SK-MEL-5 (cell line): ENCODE data around the genes PI4KA, P2RX6, CCDC116 and PPM1F.

DNA sequence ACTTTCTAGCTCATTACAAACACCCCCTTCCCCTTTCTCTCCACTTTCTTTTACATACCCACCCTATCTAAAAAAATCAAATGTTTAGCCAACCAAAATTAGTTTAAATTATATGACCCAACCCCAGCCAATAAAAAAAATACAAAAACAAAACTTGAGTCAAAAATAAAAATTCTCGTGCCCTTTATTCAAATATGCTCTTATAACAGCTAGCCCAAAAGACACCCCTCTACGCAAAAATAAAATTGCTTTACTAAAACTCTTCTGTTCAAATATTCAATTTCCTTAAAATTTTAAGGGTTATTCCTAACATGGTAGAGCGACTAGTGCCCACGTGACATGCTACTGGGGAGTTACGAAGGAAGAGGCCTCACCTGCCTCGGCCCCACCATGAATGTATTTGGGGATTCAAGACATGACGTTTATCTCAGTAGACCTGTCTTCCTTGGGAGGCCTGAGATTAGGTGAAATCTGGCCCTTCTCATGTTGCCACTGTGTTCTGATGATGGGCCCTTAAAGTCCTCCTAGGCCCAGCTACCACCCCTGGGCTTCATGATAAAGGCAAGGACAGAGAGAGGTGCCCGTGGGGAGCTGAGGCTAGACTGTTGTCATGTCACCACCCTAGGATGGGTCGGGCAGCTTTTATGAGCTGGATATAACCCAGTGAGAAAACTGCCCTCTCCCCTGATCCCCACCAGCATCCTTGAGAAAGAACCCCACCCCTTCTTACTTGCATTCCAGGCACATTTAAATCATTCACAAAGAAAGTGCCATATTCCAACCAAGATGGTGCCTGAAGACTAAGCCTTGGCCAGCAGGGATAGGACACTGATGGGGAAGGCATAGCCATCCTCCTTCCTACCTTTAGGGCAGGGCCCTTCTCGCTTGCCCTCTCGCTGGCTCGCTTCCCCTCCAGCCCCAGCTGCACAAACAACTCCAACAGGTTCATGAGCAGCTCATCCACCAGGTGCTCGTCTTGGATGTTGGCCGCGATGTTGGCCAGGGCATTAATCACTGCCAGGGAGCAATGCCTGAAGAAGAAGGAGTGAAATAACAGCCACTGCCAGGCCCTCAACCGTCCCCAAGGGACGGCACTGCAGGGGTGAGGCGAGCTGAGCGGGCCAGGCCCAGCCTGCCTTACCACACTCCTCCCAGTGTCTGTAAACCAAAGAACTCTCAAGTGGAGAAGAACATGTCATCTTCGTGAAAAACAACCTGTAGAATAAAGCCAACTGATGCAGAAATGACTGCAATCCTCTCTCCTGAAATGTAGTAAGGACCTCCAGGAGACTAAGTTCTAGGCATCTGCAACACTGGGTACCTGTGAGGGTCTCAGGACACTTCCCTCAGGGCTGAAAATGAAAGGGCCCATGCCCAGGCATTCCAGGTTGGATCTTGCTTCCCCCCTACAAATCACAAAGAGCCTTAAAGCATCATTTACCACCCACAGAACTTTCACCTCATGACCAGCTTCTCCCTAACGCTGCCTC, 21.9 kb downstream of the SERPIND1 start:
RAMPAGE:
- cytosol, long total RNA: no peak
- long total RNA: no peak
- nucleus, long total RNA: no peak

GRCh38 chr22:20812920-20813749, 39.2 kb downstream of the SERPIND1 start:
RAMPAGE:
- cytosol, long total RNA: no peak
- long total RNA: no peak
- nucleus, long total RNA: no peak

RAMPAGE:
- cytosol, long total RNA: no peak
- long total RNA: no peak
- nucleus, long total RNA: no peak
Measured at GRCh38 chr22:20858195-20858939, at the start of gene PI4KA. PI4KA (minus strand) TSS chr22:20858811.

DNA sequence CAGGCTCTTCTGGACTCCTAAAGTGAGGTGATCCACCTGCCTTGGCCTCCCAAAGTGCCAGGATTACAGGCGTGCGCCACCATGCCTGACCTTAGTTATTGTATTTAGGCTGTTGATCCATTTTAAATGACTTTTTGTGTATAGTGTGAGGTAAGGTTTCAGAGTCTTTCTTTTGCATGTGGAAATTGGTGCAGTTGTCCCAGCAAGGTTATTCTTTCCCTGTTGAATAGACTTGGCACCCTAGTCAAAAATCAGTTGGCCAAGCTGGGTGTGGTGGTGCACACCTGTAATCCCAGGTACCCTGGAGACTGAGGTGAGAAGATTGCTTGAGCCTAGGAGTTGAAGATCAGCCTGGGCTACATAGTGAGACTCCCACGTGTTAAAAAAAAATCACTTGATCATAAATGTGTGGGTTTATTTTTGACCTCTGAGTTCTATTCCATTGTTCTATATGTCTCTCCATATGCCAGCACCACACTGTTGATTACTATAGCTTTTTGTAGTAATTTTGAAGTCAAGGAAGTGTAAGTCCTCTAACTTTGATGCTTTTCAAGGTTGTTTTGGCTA, 23.5 kb upstream of the AIFM3 start:
RAMPAGE:
- cytosol, long total RNA: no peak
- long total RNA: no peak
- nucleus, long total RNA: no peak

GRCh38 chr22:21014513-21015713, at the start of gene P2RX6:
P2RX6 (plus strand) TSS chr22:21015165.
RAMPAGE:
- cytosol, long total RNA: no peak
- long total RNA: no peak
- nucleus, long total RNA: no peak

RAMPAGE:
- cytosol, long total RNA: no peak
- long total RNA: no peak
- nucleus, long total RNA: no peak
Measured at GRCh38 chr22:21450812-21451623, 16.2 kb upstream of the TMEM191C start.

DNA sequence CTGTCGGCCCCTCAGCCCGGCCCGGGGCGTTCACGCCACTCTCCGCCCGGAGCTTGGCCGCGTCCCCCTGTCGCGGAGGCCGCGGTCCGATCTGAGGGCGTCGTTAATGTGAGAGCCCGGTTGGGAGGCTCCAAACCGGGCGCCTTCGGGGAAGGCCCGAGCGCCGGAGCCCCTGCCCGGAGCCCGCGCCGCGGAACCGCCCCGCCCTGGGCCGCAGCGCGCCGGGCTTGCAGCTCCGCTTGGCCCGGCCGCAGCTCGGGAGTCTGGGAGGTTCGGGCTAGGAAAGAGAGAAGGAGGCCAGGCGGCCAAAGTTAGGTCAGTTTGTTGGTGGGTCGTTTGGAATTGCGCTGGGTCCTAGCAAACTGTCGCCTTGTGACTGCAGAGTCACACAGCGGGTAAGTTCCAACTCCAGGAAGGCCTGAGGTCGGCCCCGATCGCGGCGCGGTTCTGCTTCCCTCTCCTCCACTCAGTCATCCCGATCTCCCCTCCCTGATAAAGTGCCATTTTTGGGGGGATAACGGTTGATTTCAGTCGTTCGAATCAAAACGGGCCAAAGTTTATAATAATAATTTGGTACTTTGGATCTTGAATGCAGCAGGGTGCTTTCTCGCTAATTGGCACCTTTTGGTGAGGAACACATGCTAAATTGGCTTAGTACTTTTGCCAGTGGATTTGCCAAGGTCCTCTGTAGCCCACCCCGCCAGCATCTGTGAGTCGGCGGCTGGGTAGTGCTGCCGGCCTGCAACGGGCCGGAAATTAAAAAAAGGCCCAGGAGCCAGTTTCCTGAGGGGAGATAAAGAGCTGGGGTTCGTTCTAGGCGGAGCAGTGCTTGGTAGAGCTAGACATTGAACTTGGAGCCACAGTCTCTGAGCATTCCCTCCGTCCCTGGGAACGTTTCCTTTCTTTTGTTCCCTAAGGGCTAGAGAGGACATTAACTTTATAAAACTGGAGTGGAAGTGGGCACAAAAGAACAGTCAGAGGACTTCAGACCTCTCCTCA, 768 bp downstream of the UBE2L3 start:
RAMPAGE:
- cytosol, long total RNA: no peak
- long total RNA: no peak
- nucleus, long total RNA: no peak

GRCh38 chr22:21632339-21633129, at the start of gene CCDC116:
CCDC116 (plus strand) TSS chr22:21632760.
RAMPAGE:
- cytosol, long total RNA: no peak
- long total RNA: no peak
- nucleus, long total RNA: no peak

RAMPAGE:
- cytosol, long total RNA: no peak
- long total RNA: no peak
- nucleus, long total RNA: no peak
Measured at GRCh38 chr22:21842951-21843864, 24.2 kb downstream of the MAPK1 start.

DNA sequence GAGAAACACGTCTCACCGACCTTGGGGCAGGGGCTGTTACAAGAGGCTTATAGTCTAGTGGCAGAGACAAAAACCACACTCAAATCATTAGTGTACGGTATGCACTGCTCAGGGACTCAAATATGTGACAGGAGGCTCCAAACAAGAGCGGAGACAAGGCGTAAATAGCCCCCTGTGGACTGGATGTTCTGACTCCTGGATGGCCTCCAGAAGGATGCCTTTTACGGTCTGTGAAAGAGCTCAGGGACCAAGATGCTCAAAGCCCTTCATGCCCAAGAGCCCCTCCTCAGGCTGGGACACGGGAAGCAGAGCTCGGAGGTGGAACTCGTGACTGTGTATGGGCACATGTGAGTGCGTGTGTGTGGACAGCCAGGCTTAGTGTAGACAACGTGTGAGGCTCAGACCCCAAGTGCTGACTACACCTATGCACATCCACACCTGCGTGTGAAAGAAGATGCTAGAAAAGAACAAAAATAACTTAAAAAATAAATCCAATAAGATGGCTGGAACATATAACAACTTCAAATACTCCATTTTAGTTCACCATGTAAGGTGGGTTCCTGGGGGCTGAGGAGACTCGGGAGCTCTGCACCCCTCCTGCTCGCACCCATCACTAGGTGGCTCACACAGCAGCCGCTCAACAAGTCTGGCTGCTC, 9.6 kb downstream of the PPM1F start:
RAMPAGE:
- cytosol, long total RNA: no peak
- long total RNA: no peak
- nucleus, long total RNA: no peak

DNA sequence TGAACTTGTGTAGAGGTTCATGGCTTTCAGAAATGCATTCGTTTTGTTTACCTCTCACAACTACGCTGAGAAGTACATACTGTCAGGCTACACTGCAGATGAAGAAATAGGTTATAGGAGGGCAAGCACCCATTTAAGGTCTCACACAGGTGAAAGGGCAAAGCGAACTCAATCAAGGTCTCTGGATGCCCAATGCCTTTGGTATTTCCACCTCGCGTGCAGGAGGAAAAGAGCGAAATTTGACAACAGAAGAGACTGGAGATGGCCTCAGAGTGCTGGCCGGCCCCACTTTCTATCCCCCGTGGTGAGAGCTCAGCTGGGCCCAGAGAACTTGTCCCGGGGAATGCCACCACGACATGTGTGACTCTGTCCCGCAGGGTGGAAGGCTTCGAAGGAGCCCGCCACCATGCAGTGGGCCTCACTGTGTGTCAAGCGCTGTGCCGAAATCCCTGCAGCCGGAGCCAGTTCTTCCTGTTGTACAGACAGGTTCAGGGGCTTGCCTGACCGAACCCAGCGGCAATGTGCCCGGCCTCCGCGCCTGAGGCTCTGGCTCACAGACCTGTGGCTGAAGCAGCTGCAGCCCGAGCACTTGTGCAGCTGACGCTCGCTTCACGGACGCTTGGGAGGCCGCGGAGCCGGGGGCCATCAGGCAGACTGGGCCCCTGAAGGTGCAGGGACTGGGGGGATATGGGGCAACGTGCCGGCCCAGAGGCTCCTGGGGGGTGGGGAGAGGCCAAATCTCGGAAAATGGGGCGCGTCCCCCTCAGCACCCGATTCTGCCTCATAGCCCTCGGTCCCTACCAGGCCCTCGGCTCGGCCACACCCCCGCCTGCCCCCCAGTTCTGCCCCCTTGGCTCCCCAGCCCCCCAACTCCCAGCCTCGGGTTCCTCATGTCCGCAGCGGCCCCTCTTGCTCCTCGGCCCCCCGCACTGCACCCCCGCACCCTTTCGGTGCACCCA, 691 bp downstream of the PPM1F start:
RAMPAGE:
- cytosol, long total RNA: no peak
- long total RNA: no peak
- nucleus, long total RNA: no peak

DNA sequence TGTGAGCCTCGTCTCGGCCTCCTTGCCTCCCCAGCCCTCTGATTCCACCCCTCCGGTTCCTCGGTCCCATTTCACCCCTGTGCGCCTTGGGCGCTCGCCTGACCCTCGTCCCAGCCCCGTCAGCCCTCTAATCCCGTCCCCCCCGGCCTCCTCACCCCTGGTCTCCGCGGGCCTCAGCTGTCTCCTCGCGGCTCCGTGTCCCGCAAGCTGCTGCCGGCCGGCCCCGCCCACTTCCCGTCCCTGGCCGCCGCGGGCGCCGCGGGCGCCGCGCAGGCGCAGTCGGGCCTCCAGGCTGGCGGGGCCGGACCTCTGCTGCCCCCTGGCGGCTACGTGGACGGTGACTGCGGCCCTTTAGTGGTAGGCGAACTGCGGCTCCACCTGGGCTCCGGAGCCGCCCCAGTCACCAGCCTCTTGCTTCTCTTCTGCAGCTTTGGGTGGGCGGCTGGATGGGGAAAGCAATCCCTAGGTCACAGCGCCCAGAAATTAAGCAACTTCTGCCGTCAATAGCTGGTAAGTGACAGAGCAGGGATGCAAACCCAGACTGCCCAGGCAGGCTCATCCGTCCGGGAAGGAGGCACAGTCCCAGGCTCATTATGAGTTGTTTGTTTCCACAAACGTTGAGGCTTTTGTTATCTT, at the start of gene PPM1F:
PPM1F (minus strand) TSS at position 212 of the 636 bp plus-strand sequence.
RAMPAGE:
- cytosol, long total RNA: start-site peak on the minus strand centred at position 207 of the sequence, 45 bp wide, 893 and 1,017 reads in 2 replicates
- long total RNA: start-site peak on the minus strand centred at position 202 of the sequence, 35 bp wide, 737 and 726 reads in 2 replicates
- nucleus, long total RNA: start-site peak on the minus strand centred at position 212 of the sequence, 16 bp wide, 215 and 139 reads in 2 replicates

DNA sequence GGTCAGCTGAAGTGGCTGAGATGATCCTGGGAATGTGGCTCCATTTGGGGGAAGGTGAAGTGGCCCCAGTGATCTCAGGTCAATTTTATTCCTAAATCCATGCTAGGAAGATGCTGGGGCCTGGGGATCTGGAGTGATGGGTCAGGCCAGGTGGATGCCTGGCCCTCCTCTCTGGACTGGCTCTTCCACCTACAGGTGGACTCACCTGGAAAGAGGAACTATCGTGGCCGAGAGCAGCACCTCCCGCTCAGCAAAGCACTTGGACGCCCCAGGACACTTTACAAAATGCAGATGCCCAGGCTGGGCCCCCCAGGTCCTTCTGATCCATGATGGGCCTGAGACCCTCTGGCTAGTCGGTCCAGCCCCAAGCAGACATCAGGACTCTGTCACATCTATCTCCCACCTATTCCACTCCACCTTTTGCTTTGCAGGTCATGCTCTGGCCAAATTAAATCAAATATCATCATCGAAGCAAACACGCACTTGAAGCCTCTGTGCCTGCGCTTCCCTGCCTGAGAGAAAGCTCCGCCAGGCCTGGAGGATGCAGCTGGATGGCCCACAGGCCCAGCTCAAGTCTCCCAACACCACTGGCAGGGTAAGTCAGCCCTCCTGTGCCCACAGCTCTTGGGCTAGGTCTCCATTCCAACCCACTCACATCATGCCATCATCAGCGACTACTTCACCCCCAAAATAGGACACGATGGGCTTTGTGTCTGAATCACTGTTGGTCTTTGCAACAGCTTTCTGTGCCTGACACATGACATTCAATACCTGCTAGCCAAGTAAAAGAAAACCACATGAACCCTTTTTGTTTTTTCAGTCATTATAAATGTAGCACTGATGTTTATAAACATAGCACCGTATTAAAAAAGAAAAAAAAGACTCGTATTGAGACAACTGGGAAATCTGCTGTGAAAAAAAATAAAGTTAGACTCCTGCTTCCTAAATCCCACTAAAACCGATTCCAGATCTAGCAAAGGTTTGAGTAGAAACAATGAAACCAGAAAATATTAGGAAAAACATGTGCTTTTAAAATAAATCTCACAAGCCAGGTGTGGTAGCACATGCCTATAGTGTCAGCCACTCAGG, 6.3 kb downstream of the TOP3B start:
RAMPAGE:
- cytosol, long total RNA: no peak
- long total RNA: no peak
- nucleus, long total RNA: no peak

RAMPAGE:
- cytosol, long total RNA: no peak
- long total RNA: no peak
- nucleus, long total RNA: no peak
Measured at GRCh38 chr22:22030566-22031692, 48.3 kb upstream of the TOP3B start.

GRCh38 chr22:22043464-22044082, 61.0 kb upstream of the TOP3B start:
RAMPAGE:
- cytosol, long total RNA: no peak
- long total RNA: no peak
- nucleus, long total RNA: no peak

RAMPAGE:
- cytosol, long total RNA: no peak
- long total RNA: no peak
- nucleus, long total RNA: no peak
Measured at GRCh38 chr22:22061448-22061970, 78.9 kb upstream of the TOP3B start.

DNA sequence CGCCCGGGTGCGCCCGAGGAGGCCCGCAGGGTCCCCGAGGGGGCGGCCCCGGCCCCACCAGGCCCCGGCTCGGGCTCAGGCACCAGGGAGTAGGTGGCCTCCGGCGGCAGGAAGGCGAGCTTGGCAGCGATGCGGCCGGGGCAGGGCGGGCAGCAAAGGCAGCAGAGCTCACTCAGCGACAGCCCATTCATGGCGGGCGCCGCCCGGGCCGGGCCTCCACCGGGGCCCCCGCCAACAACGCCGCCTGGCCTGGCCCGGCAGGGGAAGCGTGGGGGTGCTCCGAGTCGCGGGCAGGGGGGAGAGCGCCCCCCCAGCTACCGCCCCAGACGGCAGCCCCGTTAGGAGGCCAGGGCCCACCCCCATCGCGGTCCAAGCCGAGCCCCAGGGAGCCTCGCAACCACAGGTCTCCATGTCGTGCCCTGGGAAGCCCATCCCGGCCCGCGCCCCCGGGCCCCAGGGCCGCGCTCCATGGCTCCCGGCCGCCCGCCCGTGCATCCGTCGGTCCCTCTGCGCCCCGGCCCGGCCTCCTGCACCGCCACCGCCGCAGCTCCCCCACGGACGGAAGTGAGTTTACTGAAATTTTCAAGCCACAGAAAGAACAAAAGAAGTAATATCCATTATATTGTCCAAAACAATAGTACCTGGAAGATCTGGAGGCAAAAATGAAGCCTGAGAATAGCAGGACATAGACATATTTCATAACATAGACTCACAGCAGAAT, 126.6 kb upstream of the VPREB1 start:
RAMPAGE:
- cytosol, long total RNA: no peak
- long total RNA: no peak
- nucleus, long total RNA: no peak

DNA sequence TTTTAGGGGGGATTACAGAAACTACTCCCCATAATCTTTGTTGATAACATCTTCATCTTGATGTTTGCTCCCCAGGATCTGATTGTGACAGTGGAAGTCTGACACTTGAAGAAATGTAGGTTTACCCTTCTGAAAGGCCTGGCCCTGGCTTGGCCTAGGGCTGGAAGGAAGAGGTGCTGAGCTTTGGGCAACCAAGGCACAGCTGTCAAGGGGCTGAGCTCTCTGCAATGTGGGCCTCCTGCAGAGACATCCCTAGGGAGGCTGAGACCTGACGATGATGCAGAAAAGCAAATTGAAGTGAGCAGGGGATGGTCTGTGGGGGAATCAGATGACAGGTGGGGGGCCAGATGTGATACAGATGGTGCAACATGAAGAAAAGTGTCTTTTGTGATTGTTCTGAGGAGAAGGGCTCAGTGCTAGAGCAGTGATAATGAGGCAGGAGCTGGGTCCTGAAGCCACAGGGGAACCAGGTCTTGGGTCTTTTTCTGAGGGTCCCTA, 80.1 kb upstream of the VPREB1 start:
RAMPAGE:
- cytosol, long total RNA: no peak
- long total RNA: no peak
- nucleus, long total RNA: no peak

RAMPAGE:
- cytosol, long total RNA: start-site peak on the plus strand at chr22:22298134-22298196, 807 and 1,065 reads in 2 replicates
- long total RNA: start-site peak on the plus strand at chr22:22298134-22298187, 187 and 577 reads in 2 replicates
- nucleus, long total RNA: start-site peak on the plus strand at chr22:22298113-22298166, 489 and 396 reads in 2 replicates
Measured at GRCh38 chr22:22297521-22298826, 53.4 kb downstream of the VPREB1 start.

DNA sequence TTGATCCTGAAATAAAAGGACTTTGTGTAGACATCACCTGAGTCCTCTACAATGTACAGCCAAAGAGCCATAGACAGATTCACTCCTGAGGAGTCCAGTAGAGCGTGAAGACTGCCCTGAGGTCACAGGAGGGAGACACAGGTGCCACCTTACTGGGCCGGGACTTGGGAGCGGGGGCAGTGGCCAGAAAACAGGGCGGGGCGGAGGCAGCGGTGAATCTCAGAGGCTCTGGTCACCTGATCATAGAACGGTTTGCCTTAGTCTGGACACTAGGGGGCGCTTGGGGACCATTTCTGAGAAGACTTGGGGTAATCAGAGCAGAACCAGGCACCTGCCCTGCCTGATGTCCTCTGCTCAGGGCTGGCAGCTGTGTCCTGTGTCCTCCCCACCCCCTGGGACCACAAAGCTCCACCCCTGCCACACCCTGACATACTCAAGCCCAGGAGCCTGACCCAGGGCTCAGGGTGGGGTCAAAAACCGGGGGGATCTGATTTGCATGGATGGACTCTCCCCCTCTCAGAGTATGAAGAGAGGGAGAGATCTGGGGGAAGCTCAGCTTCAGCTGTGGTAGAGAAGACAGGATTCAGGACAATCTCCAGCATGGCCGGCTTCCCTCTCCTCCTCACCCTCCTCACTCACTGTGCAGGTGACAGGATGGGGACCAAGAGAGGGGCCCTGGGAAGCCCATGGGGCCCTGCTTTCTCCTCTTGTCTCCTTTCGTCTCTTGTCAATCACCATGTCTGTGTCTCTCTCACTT, 112.8 kb downstream of the VPREB1 start:
RAMPAGE:
- cytosol, long total RNA: no peak
- long total RNA: no peak
- nucleus, long total RNA: no peak